Progenitor cell of endocrine pancreas (in vitro differentiated cells): Measurements from ENCODE around the gene HMGCS2.

- PRO-cap, result no peak
Observed at GRCh38 chr1:117821526-117822073, 107.8 kb downstream of the GDAP2 start.

DNA sequence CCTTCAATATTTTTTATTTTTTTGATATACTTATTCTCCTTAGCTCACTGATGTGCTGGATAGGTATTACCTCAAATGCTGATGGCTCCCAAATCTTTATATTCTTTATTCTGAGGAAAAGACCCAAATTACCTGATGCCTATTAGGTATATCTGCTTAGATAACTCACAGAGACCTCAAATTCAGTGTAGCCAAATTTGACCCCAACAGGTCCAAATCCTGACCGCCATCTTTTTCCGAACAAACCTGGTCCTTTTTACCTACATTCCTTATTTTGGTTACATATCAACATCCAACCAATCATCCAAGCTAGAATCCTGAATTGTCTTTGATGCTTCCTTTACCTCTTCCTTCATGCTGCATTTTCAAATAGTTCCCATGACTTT, 22.2 kb downstream of the GDAP2 start:
- PRO-cap, result no peak

DNA sequence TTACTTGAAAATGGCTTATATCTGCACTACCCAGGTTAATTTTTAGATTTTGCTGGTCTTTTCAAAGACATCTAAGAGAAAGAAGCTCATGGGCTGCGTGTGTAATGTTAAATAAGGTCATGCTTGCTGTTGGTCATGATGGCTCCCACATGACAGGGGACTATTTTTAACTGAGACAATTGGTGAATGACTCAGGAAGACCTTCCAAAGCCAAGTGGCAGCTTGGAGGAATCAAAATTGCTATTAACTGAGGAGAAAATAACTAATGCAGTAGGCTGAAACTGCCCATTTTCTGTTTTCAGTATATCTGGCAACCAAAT, 117.1 kb upstream of the SPAG17 start:
- PRO-cap, result no peak

DNA sequence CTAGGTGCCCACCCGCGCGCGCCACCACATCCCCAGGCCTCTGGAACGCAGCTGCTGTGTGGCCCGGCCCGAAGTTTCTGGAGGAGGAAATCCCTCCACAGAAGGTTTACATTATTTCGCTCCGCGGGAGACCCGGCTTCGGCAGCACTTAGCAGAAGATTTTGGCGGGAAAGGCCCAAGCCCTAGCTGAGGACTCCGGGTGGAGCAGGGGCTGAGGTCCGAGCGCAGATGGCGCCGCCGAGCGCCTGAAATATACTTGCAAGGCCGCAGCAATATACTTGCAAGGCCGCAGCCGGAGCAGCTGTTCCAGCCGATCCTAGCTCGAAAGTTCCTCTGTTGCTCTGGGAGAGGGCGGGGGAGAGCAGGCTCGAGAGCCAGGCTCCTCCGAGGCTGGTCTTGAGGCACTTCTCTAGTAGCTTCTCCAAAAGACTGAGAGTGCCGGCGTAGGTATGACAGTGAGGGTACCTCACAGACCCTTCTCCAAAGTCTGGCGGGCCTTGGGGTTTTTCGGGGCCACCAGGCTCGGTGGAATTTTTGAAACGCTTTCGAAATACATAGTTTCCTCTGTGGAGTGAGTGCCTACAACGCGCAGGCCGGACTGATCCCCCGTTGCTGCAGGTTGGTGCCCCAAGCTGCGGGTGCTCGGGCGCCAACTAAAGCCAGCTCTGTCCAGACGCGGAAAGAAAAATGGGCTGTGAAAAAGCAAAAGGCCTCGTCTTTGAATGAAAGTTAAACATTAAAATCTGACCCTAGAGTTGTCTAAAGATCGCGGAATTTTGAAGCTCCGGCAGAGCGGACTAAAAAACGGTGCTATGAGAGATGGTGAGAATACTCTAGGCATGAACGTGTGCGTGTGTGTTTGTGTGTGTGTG, 3.7 kb downstream of the TBX15 start:
- PRO-cap, result no peak

GRCh38 chr1:119001074-119001923, 13.2 kb upstream of the TBX15 start:
- PRO-cap, result no peak

GRCh38 chr1:119294701-119295170, 73.8 kb upstream of the HAO2 start:
- PRO-cap, result no peak

DNA sequence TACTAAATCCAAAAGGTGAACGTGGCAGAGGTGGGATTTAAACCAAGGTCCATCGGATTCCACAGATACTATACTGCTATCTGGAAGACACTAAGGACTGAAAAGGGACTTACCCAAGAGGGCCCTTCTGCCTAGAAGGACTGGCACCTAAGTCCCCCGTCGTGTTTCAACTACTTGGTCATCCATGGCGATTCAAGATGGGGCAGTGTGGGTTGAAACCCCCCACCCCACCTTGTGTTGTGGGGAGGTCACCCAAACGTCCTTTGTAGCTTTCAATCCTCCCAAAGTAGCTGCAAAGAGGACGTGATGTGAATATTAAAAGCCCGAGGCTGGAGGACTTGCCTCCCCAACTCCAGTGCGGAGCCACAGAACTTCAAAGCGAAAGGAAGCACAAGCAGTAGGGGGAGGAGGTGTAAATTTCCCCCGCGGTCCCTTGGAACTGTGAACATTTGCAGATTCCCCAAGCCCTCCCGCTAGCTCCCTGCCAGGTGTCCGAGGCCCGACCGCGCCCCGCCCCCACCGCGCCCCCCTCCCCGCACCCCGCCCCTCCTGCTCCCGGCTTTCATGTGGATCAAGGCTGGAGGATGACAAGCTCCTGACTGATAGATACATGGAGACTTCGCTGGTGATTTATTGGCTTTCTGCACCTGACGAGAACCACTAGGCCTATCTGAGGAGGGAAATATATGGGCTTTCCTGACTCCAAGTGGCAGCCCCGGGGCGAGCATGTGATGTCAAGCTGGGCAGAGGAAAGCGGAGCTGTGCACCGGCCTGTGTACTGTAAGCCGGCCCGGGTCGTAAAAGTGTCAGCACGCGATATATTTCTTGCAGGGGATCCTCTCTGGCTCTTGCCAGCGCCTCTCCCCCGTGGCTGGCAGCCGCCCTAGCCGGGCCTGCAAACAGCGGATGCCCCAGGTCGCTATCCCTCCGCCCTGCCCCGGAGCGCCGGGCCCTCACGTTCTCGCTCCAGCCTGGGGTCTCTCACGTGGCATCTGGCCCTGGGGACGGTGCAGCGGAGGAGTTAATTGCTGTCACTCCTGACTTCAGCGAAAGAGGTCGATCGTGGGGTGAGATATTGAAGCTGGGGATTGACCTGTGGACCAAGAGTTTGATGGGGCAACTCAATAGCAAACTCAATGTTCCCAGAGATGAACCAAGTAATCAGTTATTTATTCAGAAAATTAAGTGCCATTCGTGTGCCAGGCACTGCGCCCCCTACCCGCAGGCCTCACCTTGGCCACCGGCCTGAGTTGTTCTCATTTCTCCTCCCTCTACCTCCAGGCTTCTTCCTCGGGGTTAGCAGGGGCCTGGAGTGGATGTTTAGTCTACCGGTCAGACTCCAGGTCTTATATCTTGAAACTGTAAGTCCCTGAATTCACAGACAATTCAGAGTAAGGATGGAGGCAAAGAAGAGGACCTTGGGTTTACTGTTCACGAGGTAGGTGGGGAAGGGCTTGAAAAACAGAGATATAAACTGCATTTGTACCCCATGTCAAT, 41.2 kb upstream of the HAO2 start:
- PRO-cap, result no peak

DNA sequence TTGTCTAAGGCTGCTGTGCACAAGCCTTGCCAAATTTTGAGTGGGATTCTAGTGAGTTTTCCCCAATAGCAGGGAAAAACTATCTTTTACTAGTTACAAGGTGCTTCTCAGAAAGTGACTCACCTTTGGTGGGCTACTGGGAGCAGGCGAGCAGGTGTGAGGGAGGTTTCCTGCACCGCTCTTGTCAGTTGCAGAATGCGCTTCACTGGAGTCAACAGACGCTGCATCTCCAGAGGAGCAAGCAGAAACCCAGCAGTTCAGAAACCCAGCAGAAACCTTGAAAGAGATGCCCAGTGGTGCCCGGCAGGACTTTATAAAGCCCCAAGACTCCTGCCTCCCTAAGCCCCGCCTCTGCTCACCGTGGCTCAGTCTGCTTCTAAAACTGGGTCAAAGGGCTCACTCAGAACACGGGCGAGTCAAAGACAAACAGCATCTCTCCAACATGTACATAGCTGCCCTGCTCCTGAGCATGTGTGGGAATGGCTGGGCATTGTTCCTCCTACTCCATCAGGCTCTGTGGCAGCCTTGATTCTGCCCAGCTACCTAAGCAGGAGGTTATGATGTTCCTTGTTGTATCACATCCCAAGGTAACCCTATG, at the start of gene HMGCS2:
HMGCS2 (minus strand) TSS at position 288 of the 598 bp plus-strand sequence.
- PRO-cap, result bidirectional peak, plus-strand start at position 403 of the sequence, minus-strand start at position 288 of the sequence

DNA sequence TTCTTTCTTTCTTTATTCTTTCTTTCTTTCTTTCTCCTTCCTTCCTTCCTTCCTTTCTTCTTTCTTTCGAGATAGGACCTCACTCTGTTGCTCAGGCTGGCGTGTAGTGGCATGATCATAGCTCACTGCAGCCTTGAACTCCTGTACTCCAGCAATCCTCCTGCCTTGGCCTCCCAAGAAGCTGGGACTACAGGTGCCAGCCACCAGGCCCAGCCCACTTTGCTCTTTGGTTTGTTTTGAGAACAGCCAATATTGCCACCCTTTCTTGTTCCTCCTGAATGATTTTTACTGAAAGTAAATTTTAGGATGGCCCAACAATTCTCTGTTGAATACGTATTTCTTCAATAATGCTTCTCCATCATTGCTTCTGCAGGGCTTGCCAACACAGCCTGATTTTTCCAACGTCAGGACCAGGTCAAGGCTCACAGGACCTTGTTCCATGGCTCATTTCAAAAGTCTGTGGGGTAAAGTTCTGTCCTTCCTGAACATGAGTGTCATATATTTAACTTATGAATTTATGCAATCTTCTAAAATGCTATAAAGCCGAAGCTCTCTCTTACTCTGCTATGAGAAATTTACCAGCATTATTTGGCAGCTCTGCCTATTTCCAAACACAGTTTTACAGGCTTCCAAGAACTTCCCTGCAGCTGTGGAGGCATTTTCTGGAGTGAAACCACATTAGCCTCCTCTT, 15.3 kb upstream of the HMGCS2 start:
- PRO-cap, result no peak

DNA sequence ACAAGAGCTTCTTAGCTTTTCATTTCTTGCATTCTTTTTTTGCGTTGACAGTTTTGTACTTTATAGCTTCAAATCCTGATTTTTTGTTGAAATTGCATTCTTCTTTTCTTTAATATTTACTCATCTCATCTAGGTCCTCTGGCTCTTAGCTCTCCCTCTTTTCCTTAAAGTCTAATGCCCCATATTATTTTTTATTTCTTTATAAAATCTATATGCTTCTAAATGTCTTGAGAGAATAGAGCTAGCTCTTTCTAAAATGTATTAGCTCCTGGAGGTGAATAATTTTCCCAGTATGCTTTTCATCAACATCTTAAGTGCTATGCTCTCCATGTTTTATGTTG, 17.4 kb downstream of the ADAM30 start:
- PRO-cap, result no peak

GRCh38 chr1:119921560-119922045, 25.3 kb upstream of the ADAM30 start:
- PRO-cap, result no peak

DNA sequence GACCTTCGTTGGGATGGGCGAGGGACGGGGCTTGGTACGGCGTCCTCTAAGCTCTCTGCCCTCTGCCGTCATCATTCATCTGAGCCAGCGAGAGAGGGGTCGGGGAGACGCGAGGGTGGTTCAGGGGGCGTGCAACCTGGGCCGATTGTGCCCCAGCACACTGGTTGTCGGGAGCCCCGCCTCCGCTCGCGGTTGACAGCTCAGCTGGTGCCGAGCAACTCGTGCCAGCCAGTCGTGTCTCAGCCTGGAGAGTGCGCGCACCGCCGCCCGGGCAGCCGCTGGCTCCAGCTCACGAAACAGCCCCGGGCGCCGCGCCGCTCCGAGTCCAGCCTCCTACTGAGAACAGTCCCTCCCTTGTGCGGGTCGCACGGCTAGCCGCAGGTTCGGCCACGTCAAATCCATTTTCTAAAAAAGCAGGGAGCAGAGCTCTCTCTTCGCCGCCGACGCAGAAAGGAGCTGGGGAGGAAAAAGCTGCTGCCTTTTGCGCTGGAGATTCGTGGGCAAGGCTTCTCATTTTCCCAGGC, 56.5 kb upstream of the SEC22B start:
- PRO-cap, result no peak

GRCh38 chr1:120561811-120562182, 147.0 kb downstream of the NBPF8 start:
- PRO-cap, result no peak

DNA sequence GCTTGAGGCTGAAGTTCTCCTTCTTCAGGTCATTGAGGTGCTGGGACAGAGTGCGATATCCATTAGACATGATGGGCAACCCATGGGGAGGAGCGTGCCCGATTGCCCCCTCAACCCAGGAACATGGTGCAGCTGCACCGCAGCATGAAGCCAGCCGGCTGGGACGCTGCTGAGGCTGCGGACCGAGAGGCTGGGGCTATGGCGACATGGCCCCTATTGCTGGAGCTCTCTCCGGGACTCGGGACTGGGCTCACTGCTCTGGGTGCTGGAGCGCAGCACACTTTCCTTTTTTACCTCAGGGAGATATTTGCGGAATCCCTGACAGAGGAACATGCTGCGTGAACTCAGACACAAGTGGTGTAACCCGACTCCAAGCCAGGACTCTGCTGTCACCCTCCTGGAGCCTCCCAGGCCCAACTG, 103.3 kb upstream of the NOTCH2NLR start:
- PRO-cap, result no peak

- PRO-cap, result no peak
Observed at GRCh38 chr1:121118238-121118864, 65.8 kb downstream of the FAM72B start.

- PRO-cap, result no peak
Observed at GRCh38 chr1:121522247-121522517, 337.4 kb downstream of the SRGAP2C start.

- PRO-cap, result no peak
Observed at GRCh38 chr1:143661444-143662202, 244.2 kb downstream of the H3-7 start.

- PRO-cap, result no peak
Observed at GRCh38 chr1:145232596-145233419, 9.2 kb downstream of the PPIAL4D start.

- PRO-cap, result no peak
Observed at GRCh38 chr1:145476046-145476389, 50.6 kb upstream of the NBPF20 start.

- PRO-cap, result no peak
Observed at GRCh38 chr1:145720939-145721608, 1.8 kb downstream of the CD160 start.